ENCODE measurements around a stretch of chr6.

GRCh38 chr6:134162632-134163489, 110.4 kb upstream of the SLC2A12 start:
- PRO-cap, 2 experiments = no peak in any of the 2 experiments

- PRO-cap, 2 experiments = peak in 2 of 2 experiments; most common plus-strand start chr6:134176511 (in 2); most common minus-strand start chr6:134176467 (in 1)
Observed at GRCh38 chr6:134176252-134176776, 123.9 kb upstream of the SLC2A12 start.

GRCh38 chr6:134249381-134249931, 68.5 kb downstream of the SGK1 start:
- PRO-cap, 2 experiments = no peak in any of the 2 experiments

DNA sequence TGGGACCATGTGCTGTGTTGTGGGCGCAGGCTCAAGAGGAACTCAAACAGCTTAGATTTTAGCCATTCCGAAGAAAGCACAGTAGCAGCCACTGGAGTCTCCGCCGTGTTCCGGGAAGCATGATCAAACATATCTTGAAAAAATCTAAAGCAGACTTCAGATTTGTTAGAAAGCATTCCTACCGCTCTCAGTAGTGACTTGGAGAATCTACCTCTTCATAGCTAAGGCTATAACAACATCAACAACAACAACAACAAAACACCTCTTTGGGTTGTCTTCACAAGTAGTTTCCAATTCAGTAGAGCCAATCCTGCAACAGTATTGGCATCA, 6.2 kb downstream of the SGK1 start:
- PRO-cap, 2 experiments = no peak in any of the 2 experiments

GRCh38 chr6:134378801-134379648, 61.1 kb upstream of the SGK1 start:
- PRO-cap, 2 experiments = no peak in any of the 2 experiments

DNA sequence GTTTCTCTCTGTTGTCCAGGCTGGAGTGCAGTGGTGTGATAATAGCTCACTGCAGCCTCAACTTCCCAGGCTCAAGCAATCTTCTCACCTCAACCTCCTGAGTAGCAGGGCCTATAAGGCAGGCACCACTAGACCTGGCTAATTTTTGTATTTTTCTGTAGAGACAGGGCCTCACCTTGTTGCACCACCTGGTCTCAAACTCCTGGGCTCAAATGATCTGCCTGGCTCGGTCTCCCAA, 81.7 kb upstream of the SGK1 start:
- PRO-cap, 2 experiments = no peak in any of the 2 experiments

- PRO-cap, 2 experiments = no peak in any of the 2 experiments
Observed at GRCh38 chr6:134467232-134467590, 149.3 kb upstream of the SGK1 start.

GRCh38 chr6:134673718-134674054, 276.2 kb downstream of the ALDH8A1 start:
- PRO-cap, 2 experiments = no peak in any of the 2 experiments

- PRO-cap, 2 experiments = no peak in any of the 2 experiments
Observed at GRCh38 chr6:135015145-135015557, 39.5 kb downstream of the HBS1L start.

- PRO-cap, 2 experiments = no peak in any of the 2 experiments
Observed at GRCh38 chr6:135088799-135089256, 34.2 kb upstream of the HBS1L start.

GRCh38 chr6:135145435-135145949, 35.6 kb upstream of the MYB start:
- PRO-cap, 2 experiments = no peak in any of the 2 experiments

GRCh38 chr6:135185559-135186158, 4.6 kb downstream of the MYB start:
- PRO-cap, 2 experiments = no peak in any of the 2 experiments

DNA sequence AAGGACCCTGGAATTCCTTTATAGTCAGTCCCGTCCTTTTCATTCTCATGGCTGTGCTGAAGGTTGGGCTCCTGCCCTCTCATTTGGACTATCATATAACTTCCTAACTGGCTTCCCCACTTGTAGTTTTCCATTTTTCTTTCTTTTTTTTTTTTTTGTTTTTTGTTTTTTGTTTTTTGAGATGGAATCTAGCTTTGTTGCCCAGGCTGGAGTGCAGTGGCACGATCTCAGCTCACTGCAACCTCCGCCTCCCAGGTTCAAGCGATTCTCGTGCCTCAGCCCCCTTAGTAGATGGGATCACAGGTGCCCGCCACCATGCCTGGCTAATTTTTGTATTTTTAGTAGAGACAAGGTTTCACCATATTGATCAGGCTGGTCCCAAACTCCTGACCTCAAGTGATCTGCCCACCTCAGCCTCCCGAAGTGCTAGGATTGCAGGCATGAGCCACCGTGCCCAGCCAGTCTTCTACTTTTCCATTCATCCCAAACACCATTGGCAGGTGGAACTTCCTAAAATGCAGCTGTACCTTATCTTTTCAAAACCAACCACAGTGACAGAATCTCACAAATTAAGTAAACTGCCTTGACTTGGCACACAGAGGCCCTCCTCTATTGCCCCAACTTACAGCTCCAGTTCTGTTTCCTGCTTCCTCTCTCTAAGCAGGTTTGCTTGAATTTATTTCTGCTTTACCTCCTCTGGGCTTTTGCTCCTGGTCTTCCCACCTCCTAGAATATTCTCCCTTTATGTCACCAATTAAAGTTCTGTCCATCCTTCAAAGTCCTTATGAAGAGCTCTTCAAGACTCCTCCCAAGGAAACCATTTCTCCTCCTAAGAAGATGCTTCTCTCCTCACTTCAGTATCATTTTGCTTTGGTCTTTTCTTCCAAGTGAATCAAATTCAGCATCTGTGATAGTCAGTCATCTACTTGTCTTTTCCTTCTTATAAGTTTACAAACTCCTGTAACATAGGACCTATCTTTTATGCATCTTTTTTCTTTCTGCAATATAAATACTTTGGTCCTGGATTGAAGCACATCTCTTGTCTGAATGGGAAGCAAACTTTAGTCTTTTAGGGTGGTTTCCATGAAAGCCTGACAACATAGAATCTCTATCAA, 7.6 kb downstream of the MYB start:
- PRO-cap, 2 experiments = no peak in any of the 2 experiments

DNA sequence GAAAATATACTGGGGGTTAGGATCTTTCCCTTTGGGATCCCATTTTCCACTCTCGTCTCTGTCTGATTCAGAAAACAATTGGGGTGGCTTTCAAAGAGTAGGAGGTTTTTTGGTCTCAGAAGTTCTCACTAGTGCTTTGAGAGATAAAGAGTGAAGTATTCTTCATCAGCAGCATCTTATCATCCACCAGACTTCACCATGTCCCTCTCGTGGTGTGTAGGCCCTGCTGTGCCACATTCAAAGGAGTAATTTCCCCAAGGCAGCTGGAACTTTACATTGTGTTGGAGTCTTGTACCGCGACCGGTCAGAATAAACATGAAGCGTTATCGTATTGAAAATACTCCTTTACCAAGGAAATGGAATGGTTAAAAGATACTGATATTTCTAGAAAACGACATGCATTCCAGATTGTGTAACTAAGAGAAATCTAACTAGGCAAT, 10.6 kb downstream of the MYB start:
- PRO-cap, 2 experiments = no peak in any of the 2 experiments

GRCh38 chr6:135195465-135196084, 14.5 kb downstream of the MYB start:
- PRO-cap, 2 experiments = no peak in any of the 2 experiments

- PRO-cap, 2 experiments = no peak in any of the 2 experiments
Observed at GRCh38 chr6:135251332-135251864, 70.3 kb downstream of the MYB start.

- PRO-cap, 2 experiments = no peak in any of the 2 experiments
Observed at GRCh38 chr6:135251865-135252443, 70.8 kb downstream of the MYB start.

GRCh38 chr6:135496713-135497175, 796 bp downstream of the AHI1 start:
- PRO-cap, 2 experiments = no peak in any of the 2 experiments

- PRO-cap, 2 experiments = no peak in any of the 2 experiments
Observed at GRCh38 chr6:135880292-135881048, 29.0 kb downstream of the PDE7B start.

GRCh38 chr6:136095996-136096524, 154.1 kb downstream of the MTFR2 start:
- PRO-cap, 2 experiments = no peak in any of the 2 experiments